Jejunum (tissue), 1 donor: Measurements from ENCODE around the gene CCNH.

DNA sequence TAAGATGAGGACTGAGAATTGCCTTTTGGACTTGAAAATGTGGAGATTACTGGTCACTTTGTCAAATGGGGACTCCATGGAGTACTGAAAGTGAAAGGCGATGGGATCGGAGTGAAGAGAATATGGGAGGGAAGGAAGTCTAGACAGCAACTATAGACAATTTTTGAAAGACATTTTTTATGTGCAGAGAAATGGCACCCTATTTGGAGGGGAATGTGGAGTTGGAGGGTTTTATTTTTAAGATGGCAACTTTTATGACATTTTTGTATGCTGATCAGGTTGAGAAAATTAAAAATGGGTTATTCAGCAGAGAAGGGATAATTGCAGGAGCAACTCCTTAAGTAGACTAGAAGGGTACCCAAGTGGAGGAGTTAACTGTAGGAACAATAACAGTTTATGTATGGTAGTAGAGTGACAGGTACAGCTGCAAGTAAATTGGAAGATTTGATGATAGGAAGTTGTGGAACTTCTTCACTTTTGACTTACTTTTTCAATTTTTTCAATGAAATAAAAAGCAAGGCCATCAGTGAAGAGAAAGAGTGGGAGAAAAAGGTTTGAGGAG is 2.4 kb upstream of the RPS23 start:
- PRO-cap, result no peak

GRCh38 chr5:83157078-83157571 is 79.8 kb downstream of the XRCC4 start:
- PRO-cap, result no peak

DNA sequence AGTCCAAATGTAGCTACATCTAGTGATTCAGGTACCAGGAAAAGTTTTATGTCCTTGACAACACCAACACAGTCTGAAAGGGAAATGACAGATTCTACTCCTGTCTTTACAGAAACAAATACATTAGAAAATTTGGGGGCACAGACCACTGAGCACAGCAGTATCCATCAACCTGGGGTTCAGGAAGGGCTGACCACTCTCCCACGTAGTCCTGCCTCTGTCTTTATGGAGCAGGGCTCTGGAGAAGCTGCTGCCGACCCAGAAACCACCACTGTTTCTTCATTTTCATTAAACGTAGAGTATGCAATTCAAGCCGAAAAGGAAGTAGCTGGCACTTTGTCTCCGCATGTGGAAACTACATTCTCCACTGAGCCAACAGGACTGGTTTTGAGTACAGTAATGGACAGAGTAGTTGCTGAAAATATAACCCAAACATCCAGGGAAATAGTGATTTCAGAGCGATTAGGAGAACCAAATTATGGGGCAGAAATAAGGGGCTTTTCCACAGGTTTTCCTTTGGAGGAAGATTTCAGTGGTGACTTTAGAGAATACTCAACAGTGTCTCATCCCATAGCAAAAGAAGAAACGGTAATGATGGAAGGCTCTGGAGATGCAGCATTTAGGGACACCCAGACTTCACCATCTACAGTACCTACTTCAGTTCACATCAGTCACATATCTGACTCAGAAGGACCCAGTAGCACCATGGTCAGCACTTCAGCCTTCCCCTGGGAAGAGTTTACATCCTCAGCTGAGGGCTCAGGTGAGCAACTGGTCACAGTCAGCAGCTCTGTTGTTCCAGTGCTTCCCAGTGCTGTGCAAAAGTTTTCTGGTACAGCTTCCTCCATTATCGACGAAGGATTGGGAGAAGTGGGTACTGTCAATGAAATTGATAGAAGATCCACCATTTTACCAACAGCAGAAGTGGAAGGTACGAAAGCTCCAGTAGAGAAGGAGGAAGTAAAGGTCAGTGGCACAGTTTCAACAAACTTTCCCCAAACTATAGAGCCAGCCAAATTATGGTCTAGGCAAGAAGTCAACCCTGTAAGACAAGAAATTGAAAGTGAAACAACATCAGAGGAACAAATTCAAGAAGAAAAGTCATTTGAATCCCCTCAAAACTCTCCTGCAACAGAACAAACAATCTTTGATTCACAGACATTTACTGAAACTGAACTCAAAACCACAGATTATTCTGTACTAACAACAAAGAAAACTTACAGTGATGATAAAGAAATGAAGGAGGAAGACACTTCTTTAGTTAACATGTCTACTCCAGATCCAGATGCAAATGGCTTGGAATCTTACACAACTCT is 67.2 kb downstream of the VCAN start:
- PRO-cap, result no peak

GRCh38 chr5:83580700-83581900 is 109.6 kb downstream of the VCAN start:
- PRO-cap, result no peak

- PRO-cap, result no peak
These were observed 248.6 kb upstream of the HAPLN1 start for GRCh38 chr5:83969148-83969661.

- PRO-cap, result no peak
These were observed 501.2 kb upstream of the EDIL3 start for GRCh38 chr5:84885784-84886292.

DNA sequence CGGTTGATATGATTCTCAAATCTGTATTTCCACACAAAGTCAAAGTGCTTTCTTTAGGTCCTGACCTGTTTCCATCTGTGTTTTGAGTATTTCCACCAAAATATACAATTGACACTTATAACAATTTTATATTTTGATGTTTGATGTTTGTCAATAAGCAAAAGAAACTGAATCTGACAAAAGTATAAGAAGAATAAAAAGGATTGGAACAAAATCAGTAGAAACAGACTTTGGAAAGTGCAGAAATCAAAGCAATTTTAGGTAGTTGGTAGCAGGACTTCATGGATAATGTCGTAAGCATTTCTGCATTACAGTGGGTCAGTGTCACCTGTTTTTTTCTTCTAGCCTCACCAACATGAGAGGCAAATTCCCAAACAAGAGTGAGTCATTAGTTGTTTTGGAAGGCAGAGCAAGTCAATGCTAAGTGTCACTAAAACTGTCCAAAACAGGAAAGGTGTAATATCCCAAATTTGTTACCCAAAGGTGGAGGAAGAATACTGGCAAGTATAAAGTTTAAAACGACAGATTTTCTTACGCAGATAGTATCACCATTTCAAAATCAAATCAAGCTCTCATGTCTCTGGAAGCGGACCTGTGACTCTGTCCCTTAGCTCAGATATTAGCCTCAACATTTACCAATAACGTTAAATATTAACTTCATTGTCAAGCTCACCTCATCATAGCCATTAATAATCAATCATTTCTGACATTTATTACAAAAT is 901.4 kb upstream of the COX7C start:
- PRO-cap, result no peak

DNA sequence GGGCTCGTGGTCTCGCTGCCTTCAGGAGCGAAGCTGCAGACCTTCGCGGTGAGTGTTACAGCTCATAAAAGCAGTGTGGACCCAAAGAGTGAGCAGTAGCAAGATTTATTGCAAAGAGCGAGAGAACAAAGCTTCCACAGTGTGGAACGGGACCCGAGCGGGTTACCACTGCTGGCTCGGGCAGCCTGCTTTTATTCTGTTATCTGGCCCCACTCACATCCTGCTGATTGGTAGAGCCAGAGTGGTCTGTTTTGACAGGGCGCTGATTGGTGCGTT is 49.0 kb upstream of the COX7C start:
- PRO-cap, result no peak

DNA sequence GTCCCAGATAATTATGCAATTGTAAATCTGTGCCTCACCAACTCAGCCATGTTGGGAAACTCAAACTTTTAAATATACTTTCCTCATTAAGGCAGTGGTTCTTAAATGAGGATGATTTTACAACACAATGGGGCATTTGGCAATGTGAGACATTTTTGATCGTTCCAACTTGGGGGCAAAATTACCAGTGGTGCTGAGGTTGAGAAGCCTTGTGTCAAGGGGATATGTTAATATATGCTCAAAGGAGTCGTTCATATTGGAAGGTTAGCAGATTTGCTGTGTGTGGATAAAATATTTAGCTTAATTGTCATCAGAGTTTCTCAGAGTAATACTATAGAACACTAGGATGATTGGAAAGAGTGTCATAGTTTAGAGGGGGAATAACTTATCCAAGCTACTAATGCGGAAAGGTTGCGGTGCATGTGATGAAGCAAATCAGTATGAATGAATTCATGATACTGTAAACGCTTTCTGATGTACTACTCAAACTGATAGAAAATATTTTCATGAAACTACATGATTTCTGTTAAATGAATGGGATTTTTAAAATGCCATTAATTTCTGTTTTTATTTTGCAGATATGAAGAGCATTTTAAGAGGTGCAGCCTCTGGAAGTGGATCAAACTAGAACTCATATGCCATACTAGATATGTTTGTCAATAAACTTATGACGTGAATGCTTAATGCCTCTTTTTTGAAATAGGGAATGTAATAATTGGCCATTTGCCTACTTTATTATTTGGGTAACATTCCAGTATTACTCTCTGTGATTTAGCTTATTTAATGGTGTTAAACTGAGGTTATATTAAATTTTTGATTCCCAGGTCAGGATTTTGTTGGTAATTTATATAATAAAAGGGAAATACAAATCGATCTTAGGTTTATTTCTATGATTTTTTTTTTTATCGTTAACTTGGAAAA is 2.6 kb downstream of the COX7C start:
- PRO-cap, result no peak

GRCh38 chr5:87312674-87313431 is 45.2 kb downstream of the RASA1 start:
- PRO-cap, result no peak

DNA sequence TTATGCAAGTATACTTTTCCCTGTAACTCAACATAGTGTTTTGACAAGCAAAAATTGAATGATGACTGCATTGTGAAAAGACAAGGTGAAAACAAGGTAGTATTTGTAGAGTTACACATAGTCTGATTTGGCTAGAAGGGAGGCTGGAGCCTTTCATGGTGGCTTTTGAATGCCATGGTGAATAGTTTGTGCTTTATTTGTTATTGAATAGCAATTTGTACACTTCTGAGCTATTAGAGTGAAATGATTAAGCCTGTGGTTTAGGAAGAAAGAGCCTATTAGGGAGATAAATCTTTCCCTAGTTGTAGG is 53.0 kb downstream of the RASA1 start:
- PRO-cap, result no peak

- PRO-cap, result no peak
These were observed 7.1 kb downstream of the CCNH start for GRCh38 chr5:87405606-87406123.

DNA sequence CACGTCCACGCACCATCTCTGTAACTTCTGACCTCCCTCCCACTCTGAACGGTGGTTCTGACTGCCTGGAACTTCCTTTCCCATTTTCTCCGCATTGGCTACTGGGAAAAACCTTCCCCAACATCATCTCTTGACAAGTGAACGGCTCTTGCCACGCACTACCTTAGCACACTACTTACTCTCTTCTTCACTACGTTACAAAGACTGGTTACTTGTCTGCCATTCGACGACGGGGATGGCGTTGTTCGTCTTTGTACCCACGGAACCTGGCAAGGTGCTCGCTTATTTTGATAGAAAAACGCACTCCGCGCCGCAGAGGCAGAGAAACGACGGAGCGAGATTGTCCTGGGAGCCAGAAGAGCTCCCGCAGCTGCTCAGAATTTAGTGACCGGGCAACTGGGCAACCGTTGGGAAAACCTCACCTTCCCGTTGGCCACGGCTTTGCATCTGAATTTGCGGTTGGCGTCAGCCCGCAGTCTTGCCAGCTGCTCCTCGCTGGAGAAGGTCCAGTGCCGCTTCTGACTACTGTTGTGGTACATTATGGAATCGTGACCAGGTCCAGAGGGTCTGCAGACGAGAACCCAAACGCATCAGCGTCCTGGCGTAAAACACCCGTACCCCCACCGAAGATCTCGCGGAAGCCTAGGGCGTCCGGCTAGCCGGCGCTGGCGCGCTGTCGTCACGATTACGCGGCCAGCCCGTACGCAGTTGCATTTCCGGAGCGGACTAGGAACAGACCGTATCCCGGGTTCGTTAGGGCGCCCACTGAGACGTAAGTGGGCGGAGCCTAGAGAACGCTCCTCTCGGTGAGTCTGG is at the start of gene CCNH:
Gene CCNH, minus strand, starts transcription at position 675 of the 816 bp plus-strand sequence.
- PRO-cap, result bidirectional peak, plus-strand start at position 211 of the sequence, minus-strand start at position 29 of the sequence; unidirectional peak, minus-strand start at position 398 of the sequence; unidirectional peak, minus-strand start at position 449 of the sequence; bidirectional peak, plus-strand start outside the sequence, minus-strand start at position 634 of the sequence

- PRO-cap, result no peak
These were observed 193.8 kb downstream of the MEF2C start for GRCh38 chr5:88689116-88689707.

DNA sequence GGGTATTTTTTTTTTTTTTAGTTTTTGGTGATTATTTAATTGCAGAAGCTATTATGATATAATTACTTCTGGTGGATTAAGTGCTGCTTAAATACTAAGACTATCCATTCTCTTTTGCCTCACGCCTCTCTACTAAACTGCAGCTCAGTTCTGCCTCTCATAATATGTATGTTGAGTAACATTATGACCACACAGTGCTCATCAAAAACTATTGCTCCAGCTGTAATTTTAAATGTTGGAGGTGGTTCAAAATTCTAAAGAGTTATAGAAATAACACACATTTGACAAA is 57.8 kb downstream of the MEF2C start:
- PRO-cap, result no peak

- PRO-cap, result no peak
These were observed 57.3 kb downstream of the MEF2C start for GRCh38 chr5:88825550-88826171.

DNA sequence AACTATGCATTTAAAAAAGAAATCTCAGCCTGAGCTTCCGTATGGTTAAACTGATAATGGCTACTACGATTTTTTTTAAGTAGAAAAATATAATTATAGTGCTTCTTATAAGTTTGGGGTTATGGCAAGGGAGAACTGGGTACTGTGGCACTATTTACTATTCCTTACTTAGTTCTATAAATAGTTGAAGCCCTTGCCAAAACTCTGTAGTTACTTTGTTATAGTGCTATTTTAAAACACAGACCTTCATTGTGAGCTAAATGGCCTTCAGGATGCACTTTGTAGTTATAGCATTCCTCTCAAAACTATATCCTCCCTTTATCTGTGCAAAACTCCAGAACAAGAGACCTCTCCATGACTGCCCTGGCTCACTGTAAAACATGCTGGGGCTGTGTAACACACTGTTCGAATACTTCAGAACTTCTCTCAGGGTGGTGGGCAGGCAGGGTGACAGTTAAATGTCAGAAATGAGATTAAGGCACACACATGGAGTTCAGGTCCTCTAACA is 49.2 kb downstream of the MEF2C start:
- PRO-cap, result no peak

- PRO-cap, result no peak
These were observed 611 bp downstream of the MEF2C start for GRCh38 chr5:88882270-88882875.

DNA sequence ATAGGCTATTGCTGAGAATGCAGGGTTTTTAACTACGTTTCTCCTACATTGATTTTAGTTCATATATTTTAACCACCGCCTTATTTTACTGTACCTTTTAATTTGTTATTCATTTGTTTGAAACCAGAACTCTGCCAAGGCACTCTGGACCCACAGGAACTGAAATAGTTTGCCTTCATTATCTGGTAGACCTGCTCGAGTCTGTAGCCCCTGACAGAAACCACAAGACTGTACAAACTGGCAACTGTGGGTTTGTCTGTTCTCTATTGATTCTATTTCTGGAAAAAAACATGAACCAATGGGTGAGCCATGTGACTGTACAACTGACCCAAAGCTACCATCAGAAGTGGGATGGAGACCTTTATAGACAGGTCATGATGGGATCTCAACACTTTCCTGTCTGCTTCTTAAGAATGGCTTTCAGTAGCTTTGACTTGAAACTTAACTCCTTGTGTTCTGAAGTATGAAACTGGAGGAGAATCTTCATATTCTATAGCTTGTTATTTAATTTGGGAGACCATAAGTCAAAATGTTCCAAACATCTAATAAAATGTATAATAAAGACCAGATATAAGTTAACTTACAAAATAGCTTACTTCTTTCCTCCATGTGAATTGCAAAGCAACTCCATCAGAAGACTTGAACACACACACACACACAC is 388.5 kb upstream of the MEF2C start:
- PRO-cap, result no peak

- PRO-cap, result no peak
These were observed 574.9 kb upstream of the MEF2C start for GRCh38 chr5:89457800-89458438.